Islet of Langerhans (tissue), 1 donor: ENCODE measurements around a stretch of chr2.

DNA sequence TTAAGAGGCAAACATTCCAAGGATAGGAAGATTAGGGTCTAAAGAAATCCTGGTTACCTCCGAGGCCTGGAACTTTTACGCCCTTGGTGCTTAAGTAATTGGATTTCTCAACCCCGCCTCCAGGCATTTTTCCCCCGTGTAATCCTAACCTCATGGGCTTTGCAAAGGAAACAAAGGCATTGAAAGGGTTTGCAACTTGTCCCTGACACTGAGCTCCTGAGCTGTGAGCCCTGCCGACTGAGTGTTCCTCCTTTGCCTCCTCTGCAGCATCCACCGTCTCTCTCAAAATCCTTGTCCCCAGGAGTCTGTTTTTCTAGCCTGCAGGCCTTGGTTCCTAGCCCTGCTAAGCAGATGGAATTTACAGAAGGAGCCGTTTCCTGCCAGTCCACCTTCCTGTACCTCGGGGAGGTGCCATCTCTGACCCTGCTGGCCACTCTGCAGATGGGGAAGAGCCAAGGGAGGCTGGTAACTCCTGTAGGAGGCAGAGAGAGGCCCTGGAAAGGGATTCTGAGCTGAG is 24.2 kb downstream of the TET3 start:
- RRBS, result no CpG with 5 or more reads among the region's 8 CpGs

DNA sequence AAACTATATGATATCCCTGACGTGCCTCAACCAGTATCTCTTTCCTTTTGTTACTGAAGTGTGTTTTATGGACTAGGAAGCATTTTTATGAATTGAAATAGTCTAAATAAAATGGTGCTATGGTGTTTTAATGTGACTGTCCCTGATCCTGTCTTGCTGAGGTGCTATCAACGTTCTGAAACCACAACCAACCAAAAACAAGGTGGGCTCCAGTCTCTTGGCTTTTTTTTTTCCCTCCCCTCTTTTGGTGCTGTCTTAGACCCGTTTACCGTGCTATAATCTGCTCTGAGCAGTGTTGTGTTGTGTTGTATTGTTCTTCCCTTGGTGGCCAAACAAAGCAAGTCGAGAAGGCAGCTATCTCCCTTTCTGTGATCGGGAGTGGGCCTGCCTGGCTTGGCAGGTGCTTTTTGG is 41.8 kb downstream of the BOLA3 start:
- RRBS, result no CpG with 5 or more reads among the region's 6 CpGs

- RRBS, result 7% methylated on average over 3 of the region's 28 CpGs
Measured at GRCh38 chr2:74147217-74147779, 414 bp downstream of the BOLA3 start.

DNA sequence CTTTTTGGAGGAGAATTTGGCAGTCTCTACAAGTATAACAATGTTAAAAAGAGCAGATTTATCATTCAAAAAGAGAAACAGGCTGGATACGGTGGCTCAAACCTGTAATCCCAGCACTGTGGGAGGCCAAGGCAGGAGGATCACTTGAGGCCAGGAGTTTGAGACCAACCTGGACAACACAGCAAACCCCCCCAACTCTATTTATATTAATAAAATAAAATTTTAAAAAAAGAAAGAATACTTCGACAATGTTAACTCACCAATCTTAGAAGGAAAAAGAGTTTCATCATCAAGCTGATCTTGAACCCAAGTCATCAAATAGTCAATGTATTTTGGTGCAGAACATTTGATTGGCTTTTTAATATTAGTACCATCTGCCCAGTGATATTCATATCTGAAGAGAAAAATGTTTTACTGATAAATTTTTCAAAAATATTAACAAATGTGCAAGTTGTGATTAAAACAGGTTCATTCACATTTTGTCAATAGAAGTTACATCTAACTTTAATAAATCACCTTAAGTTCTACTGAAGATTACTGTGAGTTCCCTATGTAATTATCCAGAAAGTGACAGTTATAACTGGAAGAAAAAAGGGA is 13.6 kb downstream of the MOB1A start:
- RRBS, result no CpG with 5 or more reads among the region's 2 CpGs

DNA sequence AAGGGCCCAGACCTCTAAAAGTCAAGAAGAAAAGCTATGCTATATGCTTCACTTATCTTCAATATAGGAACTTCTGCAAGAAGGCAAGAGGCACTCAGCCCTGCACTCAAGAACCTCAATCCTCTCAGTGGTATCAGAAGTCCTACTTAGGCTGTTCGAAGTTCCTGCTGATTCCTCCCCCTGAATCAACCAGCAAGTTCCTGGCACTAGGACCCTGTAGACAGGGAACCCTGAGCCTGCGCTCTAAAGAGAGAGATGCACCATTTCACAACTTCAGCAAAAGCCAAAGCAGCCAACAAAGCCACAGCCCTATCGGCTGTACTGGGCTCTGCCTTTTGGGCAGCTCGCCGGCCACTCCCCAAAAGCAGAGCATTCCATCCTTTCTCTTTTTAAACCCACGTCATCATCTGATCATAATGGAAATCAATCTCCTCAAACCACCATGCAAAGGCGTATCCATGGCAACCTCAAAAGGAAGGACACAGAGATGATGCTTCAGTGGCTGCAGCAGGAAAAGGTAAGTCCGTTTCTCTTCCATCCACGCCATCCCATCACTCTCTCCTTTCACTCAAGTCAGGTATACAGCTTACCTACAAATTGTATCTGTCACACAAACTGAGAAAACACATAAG is 5.2 kb upstream of the DCTN1 start:
- RRBS, result no CpG with 5 or more reads among the region's 9 CpGs

DNA sequence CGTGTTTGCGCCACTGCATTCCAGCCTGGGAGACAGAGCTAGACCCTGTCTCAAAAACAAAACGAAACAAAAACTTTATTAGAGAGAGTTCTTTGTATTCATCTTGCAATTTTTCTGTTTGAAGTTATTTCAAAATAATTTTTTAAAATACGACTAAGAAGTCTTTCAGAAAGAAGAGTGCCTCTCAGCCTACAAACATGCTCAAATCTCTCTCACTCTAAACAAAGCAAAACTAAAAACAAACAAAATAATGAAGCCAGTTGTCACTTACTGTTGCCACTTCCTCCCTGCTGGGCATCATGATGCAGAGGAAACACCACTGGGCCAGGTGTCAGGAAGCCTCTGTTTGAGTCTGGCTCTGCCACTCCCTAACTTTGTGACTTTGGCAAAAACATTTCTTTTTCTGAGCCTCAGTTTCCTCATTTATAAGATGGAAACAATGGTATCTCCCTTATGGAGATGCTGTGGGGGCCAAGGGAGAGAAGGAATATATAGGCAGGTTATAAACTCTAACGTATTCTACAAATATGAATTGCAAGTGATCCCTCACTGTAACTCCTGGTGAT is 2.5 kb upstream of the INO80B start:
- RRBS, result no CpG with 5 or more reads among the region's 5 CpGs

- RRBS, result no CpG with 5 or more reads among the region's 8 CpGs
Measured at GRCh38 chr2:74455657-74456231, 857 bp downstream of the INO80B start.

DNA sequence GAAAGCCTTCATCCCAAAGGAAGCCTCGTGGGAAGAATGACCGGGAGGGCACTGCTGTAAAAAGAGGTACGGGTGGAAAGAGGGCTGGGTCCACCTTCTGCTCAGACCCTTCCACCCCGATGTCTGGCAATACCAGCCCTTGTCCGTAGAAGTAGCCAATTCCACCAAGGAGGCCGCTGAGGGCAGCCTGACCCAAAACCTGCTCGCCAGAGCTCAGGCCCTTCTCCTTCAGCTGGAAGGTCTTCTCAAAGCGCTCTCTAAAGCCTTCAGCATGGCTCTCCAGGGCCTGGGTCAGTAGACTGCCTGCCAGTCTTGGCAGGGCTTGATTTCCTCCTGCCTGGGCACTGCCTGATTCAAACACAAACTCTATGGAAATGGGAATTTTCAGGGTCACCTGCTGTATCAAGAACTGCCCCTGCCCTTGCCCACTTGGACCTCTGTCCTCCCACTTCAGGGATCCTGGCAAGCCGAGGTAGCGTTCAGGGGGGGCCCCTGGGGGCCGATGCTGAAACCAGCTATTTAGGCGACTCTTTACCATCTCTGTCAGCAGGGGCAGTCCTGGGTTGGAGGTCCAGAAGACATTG is 2.7 kb downstream of the MOGS start:
- RRBS, result 81% methylated on average over 2 of the region's 12 CpGs

DNA sequence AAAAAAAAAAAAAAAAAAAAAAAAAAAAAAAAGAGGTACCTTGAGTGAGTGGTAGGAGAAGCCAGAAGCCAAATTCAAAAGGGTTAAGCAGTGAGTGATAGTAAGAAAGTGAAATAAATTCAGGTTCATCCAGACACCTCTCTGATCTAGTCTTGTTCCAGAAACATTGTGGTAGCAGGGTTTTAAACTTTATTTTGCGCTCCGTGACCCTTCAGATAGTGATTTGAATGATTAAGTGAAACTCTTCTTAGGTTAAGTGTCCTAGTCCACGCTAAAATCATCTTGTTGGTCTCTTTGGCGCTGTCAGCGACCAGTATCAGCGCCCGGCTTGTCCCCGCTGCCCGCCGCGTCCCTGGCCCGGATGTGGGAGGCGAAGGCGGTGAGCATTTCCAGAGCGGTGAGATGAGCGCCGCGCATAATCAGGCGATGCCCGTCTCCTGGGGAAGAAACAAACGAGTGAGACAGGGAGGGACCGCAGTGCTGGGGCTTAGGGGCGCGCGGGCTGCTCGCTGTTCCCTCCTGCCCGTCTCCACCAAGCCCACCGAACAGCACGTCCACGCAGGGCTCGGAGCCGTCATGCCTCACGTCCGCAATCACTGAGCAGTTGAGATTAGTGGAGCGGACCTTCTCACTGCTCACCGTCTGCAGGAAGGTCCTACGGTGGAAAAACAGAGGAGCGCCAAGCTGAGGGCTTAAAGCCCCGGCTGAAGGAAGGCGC is 505 bp downstream of the MRPL53 start:
- RRBS, result no CpG with 5 or more reads among the region's 40 CpGs

- RRBS, result 14% methylated on average over 19 of the region's 60 CpGs
Measured at GRCh38 chr2:74503248-74504122, 4.0 kb downstream of the PCGF1 start.

DNA sequence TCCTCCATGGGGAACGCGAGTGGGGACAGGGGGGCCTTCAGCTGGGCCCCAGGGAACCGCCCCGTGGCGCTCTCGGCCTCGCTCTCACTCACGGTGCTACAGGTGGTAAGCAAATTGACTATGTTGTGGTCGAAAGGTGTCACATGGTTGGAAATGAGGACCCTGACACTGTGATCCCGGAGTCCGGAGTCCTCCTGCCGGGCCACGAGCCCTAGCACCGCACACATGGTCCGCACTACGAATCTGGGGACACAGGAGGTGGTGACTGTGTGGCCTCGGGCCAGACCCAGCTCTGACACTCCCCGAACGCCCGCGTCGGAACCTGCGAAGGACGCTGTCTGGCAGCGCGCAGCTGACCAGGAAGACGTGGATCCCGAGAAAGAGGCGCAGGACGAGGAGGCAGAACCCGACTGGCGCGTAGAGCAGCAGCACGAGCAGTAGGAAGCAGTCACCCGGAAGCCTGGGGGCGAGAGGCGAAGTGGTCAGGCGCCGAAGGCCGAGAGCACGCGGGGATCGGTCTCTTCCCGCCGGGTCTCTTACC is 396 bp downstream of the AUP1 start:
- RRBS, result 3% methylated on average over 10 of the region's 45 CpGs

DNA sequence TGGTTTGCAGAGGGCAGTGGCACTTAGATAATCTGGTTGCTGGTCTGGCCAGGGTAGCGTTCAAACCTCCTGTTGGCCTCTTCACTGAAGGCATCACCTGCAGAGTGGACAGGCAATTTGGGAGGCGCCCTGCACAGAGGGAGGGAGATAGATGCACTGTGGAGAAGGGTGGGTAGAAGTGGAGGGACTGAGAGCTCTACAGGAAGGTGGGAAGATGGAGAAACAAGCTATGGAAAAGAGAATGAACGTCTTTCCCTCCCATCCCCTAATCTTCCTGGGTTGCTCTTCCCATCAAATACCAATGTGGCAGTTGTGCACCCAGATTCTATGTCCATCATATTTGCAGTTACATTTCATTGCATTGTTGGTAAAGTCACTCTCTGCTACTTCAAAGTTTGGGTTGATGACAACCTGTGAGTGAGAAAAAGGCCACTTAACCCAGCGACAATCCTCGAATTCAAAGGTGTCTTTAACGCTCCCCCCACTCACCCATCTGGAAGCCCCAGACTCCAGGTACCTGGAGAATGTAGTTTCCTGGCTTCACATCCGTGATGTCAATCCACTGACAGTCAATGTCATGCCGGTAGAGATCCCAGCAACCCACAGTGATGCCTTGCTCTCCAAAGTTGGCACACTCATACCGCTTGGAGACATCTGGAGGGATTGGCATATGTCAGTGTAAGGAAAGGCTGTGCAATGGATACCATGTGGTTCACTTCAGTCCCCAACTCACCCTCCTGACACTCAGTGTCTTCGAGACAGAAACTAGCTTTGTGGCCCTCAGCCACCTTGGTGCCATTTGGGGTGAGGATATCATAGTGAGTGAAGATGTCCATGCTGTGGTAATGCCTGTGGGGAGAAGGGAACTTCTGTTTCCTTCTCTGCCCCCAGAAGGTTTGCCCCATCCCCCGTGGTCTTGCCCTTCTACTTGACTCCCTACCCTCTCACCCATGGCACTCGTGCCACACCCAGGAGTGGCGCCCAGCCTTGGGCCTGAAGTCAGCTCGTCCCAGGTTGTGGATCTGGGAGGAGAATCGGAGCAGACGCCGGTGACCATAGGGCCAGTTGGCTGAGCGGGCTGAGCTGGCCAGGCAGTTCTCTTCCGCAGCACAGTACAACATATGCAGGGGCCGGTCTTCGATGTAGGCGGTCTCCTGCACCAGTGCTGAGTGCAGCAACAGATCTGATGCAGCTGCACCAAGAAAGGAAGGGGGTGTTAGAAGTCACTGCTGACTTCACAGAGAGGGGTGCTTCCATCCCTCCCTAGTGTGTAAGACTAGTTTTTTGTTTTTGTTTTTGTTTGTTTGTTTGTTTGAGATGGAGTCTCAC is 4.3 kb downstream of the HTRA2 start:
- RRBS, result 76% methylated on average over 4 of the region's 22 CpGs

- RRBS, result no CpG with 5 or more reads among the region's 7 CpGs
Measured at GRCh38 chr2:74540116-74540484, 10.4 kb downstream of the HTRA2 start.

GRCh38 chr2:74891111-74892127 is 57.5 kb downstream of the HK2 start:
- RRBS, result no CpG with 5 or more reads among the region's 11 CpGs

DNA sequence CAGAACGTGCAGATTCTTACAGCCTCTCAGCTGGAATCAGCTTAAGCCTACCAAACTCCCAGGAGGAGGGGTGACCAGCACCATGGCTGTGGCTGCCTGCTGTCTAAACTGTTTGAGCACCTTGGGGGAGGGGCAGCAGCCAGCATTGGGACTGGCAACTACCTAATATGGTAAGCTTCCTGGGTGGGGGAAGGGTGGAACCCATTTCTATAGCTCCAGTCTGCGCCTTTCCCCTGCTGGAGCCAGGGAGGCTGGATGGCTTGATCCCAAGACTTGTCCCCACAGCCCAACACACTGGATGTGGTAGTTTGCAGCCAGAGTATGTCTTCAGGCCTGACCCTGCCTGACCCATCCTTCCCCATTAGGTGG is 10.7 kb upstream of the POLE4 start:
- RRBS, result no CpG with 5 or more reads among the region's 2 CpGs

DNA sequence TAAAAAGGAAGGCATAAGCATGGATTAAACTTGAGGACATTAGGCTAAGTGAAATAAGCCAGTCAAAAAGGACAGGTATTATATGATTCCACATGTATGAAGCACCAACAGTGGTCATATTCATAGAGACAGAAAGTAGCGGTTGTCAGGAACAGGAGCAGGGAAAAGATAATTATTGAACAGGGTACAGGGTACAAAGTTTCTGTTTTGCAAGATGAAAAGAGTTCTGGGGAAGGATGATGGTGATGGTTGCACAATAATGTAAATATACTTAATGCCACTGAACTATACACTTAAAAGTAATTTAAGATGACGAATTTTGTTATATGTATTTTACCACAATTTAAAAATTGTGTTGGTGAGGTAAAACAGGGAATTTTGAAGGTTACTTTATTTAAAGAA is 39.2 kb downstream of the EVA1A start:
- RRBS, result no CpG with 5 or more reads among the region's 2 CpGs

GRCh38 chr2:75872221-75872617 is 161.5 kb upstream of the GCFC2 start:
- RRBS, result no CpG with 5 or more reads among the region's 12 CpGs

GRCh38 chr2:77753688-77754480 is 231.7 kb upstream of the LRRTM4 start:
- RRBS, result no CpG with 5 or more reads among the region's 32 CpGs

- RRBS, result no CpG with 5 or more reads among the region's 5 CpGs
Measured at GRCh38 chr2:81212735-81213202, 908.2 kb upstream of the LRRTM1 start.